Neutrophil (primary cell): ENCODE data around the genes RAPH1, CTLA4 and ICOS.

GRCh38 chr2:202912429-202912865 is 372 bp downstream of the CARF start:
- PRO-cap, result no peak

- PRO-cap, result no peak
Observed at GRCh38 chr2:203015886-203016465, 1.3 kb downstream of the NBEAL1 start.

DNA sequence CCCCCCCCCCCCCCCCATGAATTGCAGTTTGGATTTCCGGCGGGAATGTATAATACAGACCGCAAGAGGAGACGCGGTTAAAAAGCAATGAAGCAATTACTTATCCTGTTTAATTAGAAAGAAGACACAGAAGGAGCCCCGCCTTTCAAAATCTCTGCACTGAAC is 710 bp downstream of the RAPH1 start:
- PRO-cap, result no peak

DNA sequence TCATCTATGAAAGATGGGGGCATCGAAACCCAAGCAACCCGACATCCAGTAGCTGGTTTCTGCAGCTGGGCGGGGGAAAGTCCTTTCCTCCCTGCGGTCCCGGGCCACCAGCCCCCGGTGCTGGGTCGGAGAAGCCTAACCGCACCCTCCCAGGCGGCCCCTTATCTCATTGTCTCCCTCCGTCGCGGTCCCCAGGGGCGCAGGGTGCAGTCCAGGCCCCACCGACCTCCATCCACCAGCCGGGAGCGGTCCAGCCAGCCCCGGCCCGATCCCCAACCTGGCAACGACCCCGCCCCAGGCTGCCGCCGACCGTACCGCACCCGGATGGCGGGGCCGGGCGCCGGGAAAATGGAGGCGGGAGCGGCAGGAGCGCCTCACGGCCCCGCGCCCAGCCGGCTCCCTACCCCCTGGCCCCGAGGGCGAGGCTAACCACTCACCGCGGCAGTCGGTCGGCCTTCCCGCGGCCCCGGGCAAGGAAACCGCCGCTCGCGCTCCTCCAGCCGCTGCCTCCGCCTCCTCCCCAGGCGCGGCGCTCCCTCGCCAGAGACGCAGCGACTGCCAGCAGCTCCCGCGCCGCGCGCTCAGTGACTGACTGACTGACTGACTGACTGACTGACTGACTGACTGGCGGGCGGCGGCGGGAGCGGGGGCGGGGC is at the start of gene RAPH1:
TSS of gene RAPH1 (minus strand) at position 628 of the 656 bp plus-strand sequence.
- PRO-cap, result no peak

GRCh38 chr2:203710308-203710693 is 3.9 kb downstream of the CD28 start:
- PRO-cap, result no peak

GRCh38 chr2:203867330-203868002 is at the start of gene CTLA4:
Gene CTLA4 (plus strand): TSS chr2:203867771.
- PRO-cap, result no peak

DNA sequence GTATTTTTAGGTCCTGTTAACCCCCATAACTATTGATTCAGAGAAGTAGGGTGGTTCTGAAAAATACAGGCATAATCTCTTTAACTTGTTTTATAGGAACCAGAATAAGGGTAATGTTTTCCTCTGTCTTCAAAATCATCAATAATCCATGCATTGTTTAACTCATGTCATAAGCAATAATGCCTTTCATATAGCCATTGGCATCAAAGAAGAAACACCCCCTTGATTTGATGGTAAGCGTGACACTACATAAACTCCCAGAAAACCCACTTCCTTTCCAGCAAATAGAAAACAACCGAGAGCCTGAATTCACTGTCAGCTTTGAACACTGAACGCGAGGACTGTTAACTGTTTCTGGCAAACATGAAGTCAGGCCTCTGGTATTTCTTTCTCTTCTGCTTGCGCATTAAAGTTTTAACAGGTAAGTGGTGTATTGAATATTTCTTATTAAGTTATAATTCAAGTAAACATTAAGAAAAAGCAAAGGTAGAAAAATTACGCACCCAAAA is at the start of gene ICOS:
TSS of gene ICOS (plus strand) at position 312 of the 509 bp plus-strand sequence.
- PRO-cap, result no peak

DNA sequence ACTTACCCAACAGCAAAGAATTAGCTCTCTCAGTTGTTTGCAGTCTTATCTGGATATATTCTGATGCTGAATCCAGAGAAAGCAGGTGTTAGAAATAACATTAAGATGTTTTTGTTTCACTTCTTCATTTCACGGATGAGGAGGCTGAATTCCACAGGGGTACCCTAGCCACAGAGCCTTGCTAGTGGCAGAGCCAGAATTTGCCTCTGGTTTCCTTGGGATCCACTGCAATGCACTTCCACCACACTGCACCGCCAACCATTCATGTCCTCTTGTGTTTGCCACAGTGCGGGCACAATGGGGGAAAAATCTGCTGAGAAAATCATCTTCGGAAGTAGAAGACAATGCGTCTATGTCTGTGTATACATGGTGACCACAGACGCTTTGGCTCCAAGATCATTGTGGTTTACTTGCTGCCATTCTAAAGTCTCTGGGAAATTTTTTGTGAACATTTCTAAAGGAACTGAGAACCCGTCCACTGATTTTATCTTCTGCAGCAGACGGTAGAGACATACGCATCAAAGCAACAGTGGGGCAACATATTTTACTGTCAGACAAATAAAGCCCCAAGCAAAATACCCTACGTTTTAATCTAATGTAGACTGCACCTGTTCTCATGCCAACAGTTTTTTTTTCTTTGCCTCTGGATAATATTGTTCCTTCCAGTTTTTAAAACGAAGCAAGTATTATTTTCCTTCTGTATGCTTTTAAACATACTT is 14.9 kb downstream of the ICOS start:
- PRO-cap, result no peak

GRCh38 chr2:204407708-204408140 is 137.6 kb upstream of the PARD3B start:
- PRO-cap, result no peak

- PRO-cap, result no peak
Observed at GRCh38 chr2:204522708-204523178, 22.5 kb upstream of the PARD3B start.

DNA sequence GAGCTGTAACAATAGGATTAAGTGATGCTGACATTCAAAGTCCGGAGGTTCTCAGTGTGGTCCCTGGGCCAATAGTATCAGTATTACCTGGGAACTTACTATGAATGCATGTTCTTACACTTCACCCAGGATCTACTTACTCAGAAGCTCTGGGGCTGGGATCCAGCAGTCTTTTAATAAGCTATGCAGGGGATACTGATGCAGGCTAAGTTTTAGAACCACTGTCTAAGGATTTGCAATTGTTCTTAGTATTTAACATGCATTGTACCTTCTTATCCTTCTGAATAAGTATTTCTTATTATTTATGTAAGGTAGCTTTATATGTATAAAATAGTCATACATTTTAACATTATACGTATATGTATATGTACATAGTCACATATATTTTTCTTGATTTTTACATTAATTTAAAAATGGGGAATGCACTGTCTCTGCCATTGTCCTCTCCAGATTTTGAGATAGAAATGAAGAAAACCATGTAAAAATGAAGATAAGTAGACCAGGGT is 196.7 kb downstream of the PARD3B start:
- PRO-cap, result no peak

GRCh38 chr2:204967464-204967670 is 422.1 kb downstream of the PARD3B start:
- PRO-cap, result no peak

GRCh38 chr2:205679859-205680621 is 2.3 kb upstream of the NRP2 start:
- PRO-cap, result no peak

GRCh38 chr2:205686423-205687048 is 4.2 kb downstream of the NRP2 start:
- PRO-cap, result no peak

DNA sequence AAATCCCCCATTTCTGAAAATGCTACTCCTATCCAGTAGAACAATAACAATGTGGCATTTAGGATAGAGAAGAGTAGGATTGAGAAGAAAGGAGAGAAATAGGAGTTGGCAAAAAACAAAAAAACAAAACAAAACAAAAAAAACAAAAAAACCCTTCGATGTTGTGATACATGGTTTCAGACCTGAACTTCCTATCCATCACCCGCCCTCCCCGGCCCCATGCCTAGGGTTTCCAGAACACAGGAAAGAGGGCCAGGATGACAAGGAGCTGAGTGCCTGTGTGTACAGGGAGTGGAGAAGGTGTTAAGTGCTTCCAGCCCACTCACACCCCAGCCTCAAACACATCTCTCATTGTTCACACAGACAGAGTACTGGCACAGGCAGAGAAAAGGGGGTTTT is 6.4 kb downstream of the NRP2 start:
- PRO-cap, result no peak

DNA sequence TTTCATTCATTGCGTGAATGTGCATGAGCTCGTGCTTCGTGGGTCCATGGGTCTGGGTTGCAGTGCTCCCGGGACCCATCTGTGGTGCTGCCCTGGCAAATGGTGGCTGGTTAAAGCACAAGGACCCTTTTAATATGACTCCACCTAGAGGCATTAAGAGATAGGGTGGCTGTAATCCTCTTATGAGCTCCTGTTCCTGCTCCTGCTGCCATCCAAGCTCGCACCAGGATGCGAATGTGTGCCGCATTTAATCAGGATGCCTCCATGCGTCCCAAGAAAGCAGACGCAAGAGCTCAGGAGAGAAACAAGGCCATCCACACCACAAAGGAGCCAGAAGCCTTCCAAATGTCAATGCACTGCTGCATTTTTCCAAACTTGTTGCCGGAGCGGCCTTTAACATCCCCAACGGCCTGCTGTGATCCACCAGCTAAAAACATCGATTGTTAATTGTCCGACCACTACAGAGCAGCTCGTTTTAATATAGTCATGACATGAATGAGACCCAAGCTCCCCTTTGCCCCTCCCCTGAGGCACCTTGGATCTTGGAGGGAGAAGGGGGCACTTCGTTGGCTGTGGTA is 39.2 kb downstream of the NRP2 start:
- PRO-cap, result no peak

DNA sequence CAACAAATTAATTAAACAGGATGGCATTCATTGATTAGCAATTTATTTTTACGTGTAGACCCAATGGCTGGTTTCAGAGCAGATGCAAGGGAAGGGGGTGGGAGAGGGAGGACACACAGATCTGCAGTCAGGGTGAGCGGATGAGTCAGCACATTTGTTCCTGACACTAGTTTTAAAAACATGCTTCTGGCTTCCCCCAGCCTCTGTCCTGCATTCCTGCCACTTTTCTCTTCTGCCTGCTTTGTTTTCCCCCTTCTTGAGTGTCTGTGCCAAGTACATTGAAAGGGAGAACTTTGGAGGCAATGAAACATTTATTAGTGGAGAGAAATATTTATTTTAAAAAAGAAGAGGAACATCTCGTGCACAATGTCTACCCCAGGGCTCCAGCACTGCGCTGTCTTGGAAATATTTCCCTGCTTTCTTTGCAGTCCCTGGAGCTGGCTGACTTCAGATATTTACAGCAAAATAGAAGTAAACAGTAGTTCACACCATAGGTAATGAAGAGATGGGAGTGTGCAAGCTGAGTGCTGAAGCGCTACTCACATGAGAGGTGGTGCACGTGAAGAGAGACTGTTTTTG is 52.2 kb downstream of the NRP2 start:
- PRO-cap, result no peak

DNA sequence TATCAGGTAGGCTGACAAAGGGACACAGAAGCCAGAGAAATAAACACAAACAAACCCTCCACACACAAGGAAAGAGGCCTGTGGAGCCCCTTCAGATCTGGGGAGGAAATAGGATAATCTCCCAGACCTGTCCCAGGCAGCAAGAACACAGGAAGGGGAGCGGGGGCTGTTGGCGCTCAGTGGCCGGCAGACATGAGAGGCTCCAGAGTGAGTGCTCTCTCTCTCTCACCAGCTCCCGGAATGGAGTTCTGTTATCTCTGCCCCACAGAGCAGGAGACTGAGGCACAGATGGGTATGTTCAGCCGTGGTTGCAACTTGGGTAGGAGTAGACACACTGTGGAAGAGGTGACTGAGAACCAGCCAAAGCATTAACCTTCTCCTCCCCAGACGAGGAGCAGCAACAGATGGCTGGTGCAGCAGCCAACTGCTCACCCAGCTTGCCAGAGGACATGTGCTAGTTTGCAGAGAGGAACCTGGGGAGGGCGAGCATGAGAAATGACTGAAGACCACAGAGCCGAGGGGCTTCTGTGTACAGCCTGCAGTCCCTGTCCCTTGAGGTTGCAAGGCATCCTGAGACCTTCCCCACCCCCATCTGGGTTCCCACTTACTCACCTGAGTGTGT is 82.0 kb downstream of the NRP2 start:
- PRO-cap, result no peak

- PRO-cap, result no peak
Observed at GRCh38 chr2:205768135-205768676, 85.9 kb downstream of the NRP2 start.

GRCh38 chr2:205777143-205777602 is 94.9 kb downstream of the NRP2 start:
- PRO-cap, result no peak